Ileum (tissue), 1 donor: Measurements from ENCODE around the gene NT5C1A.

DNA sequence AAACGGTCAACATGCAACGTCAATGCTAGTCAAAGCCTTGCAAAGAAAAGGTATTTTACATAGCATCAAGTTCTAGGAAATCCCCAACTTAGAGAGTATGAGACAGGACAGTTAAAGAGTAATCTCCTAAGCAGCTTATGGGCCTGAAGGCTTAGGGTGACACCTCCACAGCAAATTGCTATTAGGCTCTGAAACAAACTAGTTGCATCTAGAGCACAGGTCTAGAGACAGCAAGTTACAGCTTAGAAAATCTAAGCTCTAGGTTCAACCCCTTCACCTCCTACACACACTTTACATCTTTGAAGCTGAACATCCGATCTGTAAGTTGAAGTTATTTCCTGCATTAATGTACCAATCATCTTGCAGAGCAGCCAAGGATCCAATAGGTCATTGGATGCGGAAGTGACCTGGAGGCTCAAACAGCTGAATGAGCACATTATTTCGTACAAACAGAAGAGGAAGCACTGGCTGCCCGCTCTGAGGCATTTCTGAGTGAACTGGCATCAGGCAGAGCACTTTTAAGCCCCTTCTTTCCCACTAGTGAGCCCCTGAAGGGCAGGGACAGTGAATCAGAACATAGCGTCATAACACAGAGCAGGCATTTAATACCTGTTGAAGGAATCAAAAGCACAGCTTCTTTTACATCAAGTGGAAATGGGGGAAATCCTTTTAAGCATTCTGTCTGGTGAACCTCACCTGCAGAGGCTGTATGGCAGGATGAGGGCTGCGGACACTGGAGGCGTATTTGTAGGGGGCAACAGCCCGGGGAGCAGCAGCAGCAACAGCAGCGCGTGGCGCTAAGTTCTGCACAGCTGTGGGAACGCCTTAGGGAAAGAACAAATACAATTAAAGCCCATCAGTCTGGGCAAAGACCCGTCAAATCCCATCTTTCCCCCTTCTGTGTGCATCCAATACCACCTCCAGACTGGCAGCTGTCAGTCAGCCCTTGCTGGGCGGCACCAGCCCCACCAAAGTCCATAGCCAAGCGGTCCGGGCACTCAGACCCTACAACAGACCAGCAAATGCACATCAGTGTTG, 13.4 kb downstream of the PABPC4 start:
- PRO-cap, result no peak

- PRO-cap, result no peak
These were observed 7.9 kb downstream of the PABPC4 start for GRCh38 chr1:39568585-39569273.

- PRO-cap, result no peak
These were observed at the start of gene NT5C1A for GRCh38 chr1:39671933-39672363. TSS of gene NT5C1A (minus strand) at chr1:39672107.

DNA sequence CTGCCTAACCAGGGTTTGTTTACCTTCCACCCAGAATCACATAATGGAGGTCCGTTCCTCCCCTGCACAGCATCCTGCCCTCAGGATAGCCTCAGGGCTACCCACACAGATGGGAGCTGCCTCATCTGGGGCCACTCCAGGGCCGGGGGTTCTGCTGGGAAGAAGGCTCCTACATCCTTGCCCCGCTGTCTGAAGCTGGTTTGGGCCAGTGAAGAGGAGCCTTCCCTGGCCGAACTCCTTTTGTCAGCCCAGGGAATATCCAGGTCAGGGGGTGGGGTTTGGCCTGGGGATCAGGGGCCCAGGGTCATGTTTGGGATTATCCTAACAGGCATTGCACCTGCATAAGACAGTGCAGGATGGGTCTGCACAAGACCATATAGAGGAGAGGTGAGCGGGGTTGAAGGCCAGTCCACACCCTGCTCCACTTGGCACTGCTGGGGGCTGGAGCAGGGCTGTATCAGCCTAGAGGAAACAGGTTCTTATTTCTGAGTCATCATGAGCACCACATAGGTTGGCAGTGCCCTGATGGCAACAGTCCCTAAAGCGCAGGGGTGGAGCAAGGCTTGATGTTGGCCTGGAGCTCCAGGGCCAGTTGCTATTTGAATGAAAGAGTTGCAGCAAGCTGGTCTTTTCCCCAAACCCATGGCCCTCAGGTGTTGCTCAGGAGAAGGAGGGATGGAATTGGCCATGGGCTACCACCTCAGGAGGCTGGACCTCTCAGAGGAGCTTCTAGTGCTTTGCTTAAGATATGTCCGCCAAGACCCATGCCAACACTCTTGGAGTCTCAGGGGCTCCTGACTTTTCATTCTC, 29.7 kb upstream of the BMP8B start:
- PRO-cap, result no peak

- PRO-cap, result no peak
These were observed 11.3 kb downstream of the MFSD2A start for GRCh38 chr1:39966158-39966815.

GRCh38 chr1:40039576-40040535, 673 bp upstream of the CAP1 start:
- PRO-cap, result bidirectional peak, plus-strand start at chr1:40039755, minus-strand start at chr1:40039746; bidirectional peak, plus-strand start at chr1:40040035, minus-strand start at chr1:40040084; bidirectional peak, plus-strand start at chr1:40040142, minus-strand start at chr1:40040168; bidirectional peak, plus-strand start at chr1:40040775, minus-strand start at chr1:40040446

GRCh38 chr1:40189245-40189755, 28.1 kb downstream of the RLF start:
- PRO-cap, result no peak

GRCh38 chr1:40311151-40311655, 5.9 kb downstream of the COL9A2 start:
- PRO-cap, result no peak

DNA sequence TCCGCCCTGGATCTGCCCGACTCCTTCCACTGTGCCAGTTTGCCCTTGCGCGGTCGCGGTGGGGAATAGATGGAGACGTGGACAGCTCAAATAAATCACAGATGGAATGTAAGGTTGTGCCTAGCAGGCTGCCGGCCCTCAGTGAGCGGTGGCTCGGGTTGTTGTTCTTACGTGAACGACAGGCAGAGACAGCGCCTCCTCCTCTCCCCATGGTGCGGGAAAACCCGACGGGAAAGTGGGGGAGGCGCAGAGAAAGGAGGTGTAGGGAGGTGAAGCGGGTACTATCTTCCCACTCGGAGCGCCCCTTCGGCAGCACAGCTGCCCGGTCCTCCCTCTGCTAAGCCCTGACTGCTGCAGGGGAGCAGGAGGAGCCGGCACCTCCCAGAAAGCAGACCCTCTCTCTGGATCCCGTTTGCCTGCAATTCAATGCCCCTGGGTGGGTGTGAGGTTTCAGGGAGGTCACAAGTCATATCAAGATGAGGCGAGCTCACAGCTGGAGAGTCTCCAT, 1.1 kb downstream of the COL9A2 start:
- PRO-cap, result no peak

GRCh38 chr1:40339436-40339686, 22.3 kb upstream of the COL9A2 start:
- PRO-cap, result no peak

DNA sequence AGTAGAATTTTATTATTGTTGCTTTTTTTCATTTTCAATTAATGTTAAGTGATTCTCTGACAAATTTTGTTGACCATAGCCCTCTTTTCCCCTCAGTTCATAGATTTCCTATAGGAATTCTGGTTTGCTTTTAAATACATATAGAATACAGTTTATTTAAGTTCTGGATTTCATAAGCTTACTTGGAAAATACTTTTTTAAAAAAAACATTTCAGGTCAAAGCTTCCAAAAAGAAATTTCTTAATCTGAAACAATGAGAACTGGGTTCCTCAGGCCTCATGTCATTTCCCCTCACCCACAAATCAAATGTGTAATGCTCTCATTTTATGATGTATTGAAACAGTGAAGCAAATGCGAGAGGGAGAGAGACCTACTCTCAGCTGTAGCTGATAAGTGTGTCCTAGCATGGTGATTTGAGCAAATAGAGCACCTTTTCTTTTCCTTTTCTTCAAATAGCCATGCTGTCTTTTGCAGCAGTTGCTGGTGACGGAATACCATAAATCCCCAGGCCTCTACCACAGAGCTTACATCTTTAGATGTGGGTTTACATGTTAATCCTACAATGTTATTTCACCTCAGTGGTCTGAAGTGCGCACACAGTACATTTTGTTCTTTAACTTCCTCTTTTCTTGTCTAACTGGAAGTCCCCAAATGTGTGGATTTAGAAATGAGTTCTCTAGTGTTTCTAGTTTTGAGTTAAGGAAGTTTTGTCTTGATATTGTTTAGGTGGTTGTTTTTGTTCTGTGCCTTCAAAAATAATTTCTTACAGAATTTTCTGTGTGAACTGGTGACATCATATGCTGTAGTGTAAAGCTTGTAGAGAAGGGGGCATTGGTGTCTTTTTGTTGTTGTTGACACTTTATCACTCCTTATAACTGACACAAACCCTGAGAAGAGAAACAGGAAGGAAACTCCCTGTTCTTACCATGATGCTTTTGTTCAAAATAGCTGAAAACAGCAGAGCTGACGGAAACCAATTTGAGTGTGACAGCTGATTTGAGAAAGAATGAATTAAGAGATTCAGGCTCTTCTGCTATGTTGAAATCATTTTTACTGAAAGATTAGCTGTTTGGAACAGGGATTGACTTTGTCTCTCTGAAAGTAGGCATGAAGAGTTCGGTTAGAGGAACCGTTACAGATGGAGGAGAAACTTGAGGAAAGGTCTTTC, 12.1 kb downstream of the SMAP2 start:
- PRO-cap, result unidirectional peak, minus-strand start at position 493 of the sequence; bidirectional peak, plus-strand start at position 578 of the sequence, minus-strand start at position 493 of the sequence

- PRO-cap, result no peak
These were observed 36.6 kb upstream of the ZFP69B start for GRCh38 chr1:40413537-40414143.

- PRO-cap, result no peak
These were observed 33.5 kb upstream of the ZFP69B start for GRCh38 chr1:40416658-40417334.

DNA sequence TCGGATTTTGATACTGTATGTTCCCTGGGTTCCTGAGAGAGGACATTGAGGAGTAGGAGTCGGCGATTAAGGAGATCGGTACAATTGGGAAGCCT, 346 bp downstream of the ZFP69B start:
- PRO-cap, result no peak

- PRO-cap, result no peak
These were observed 680 bp downstream of the ZFP69B start for GRCh38 chr1:40450870-40451441.

GRCh38 chr1:40653823-40654602, 11.5 kb downstream of the RIMS3 start:
- PRO-cap, result no peak

- PRO-cap, result bidirectional peak, plus-strand start at chr1:40692203, minus-strand start at chr1:40692093
These were observed 904 bp downstream of the NFYC start for GRCh38 chr1:40692169-40693047.

- PRO-cap, result no peak
These were observed 1.1 kb downstream of the KCNQ4 start for GRCh38 chr1:40784614-40785255.

GRCh38 chr1:40806507-40807186, 23.1 kb downstream of the KCNQ4 start:
- PRO-cap, result no peak

- PRO-cap, result no peak
These were observed 1.9 kb upstream of the CITED4 start for GRCh38 chr1:40864050-40864427.